Heart right ventricle (tissue), 2 donors: ENCODE measurements around a stretch of chr15.

- PRO-cap, 2 experiments, result no peak in any of the 2 experiments
Measured at GRCh38 chr15:80178856-80179885, 26.4 kb downstream of the FAH start.

DNA sequence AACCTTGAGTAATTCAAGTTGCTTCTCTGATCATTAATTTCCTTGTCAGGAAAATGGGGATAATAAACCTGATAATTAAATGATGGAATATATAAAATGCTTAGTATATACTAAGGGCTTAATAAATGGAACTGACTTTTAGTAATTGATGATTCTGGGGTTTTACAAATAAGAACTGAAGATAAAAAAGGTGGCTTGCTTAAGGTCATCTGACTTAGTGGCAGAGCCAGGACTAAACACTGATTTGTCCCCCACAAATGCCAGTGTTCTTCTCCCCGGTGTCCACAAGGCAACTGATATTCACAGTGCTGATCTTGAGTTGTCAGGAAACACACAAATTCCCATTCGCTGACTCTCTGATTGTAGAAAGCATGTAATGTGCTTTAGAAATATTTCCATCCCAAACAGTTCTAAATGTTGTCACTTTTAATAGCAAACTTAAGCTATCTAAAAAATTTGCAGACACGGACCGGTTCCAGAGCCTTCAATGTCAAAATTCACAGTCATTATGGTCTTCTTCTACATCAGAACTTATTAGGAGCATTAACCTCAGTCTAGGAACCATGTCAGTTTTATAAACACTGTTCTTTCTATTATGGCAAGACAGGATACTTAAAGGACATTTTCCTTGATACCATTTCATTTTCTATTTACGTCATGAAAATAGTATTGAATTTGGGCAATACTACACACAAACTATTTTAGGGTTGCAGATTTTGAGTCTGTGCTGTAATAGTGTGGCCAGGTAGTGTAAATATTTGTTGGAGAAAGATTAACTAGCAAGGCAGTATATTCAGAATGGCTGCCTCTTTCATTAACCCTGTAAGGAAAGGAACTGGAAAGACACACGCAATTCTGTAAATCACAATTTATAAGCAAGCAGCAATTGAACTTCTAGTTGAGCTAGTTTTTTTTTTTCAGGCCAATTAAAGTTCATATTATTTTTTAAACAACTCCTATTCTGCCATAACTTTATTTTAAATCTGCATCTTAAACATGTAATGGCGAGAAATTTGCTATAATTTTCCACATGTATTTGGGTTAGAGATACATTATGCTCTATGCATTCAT is 2.3 kb downstream of the CTXND1 start:
- PRO-cap, 2 experiments, result peak in 1 of 2 experiments; most common minus-strand start position 295 of the sequence (in 1)

- PRO-cap, 2 experiments, result no peak in any of the 2 experiments
Measured at GRCh38 chr15:80450857-80451402, 46.7 kb downstream of the ARNT2 start.

GRCh38 chr15:80693917-80694242 is 1.2 kb upstream of the ABHD17C start:
- PRO-cap, 2 experiments, result no peak in any of the 2 experiments

- PRO-cap, 2 experiments, result no peak in any of the 2 experiments
Measured at GRCh38 chr15:80776296-80776579, 2.9 kb upstream of the CEMIP start.

- PRO-cap, 2 experiments, result no peak in any of the 2 experiments
Measured at GRCh38 chr15:80777012-80777642, 2.0 kb upstream of the CEMIP start.

DNA sequence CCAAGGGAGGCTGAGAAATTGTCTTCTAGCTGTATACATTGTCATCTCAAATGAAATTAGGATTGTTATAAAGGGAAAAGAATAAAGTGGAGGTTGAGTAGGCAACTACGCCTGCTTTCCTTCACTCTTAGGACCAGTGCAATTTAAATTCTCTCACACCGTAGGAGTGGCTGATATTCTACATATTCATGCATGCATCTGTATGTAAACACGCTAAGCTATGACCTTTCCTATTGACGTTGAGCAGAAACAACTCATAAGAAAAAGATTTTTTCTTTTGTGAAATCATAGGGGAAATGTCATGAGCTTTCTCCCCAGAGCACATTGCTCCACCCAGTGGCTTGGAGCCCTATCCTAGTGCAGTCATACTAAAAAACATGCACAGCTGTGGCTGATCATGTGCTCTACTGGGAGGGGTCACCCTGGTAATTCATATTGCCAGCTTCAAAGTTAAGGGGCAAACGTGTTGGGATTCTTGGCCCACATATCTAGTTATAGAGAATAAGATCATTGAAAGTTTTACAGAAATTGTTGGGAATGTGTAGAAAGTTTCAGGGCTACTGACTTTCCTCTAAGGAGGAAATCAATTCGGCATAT is 1.8 kb upstream of the MESD start:
- PRO-cap, 2 experiments, result no peak in any of the 2 experiments

- PRO-cap, 2 experiments, result peak in 1 of 2 experiments; most common minus-strand start chr15:81006236 (in 1)
Measured at GRCh38 chr15:81005717-81006317, 5.1 kb downstream of the TLNRD1 start.

DNA sequence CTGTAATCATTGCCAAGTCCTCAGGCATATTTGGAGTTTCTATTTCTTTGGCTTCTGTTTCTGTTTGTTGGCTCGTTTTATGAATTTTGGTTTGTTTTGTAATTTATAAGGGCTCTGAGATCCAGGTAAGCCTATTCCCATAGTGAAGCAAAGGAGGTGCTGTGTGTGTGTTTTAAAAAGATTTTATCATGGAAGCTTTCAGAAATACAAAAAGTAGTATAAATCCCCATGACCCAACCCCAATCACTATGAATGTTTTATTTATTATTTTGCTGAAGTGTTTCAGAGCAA is 32.2 kb downstream of the TLNRD1 start:
- PRO-cap, 2 experiments, result no peak in any of the 2 experiments

GRCh38 chr15:81092022-81092737 is 41.9 kb upstream of the CFAP161 start:
- PRO-cap, 2 experiments, result peak in 1 of 2 experiments; most common plus-strand start chr15:81092517 (in 1); most common minus-strand start chr15:81092302 (in 1)

DNA sequence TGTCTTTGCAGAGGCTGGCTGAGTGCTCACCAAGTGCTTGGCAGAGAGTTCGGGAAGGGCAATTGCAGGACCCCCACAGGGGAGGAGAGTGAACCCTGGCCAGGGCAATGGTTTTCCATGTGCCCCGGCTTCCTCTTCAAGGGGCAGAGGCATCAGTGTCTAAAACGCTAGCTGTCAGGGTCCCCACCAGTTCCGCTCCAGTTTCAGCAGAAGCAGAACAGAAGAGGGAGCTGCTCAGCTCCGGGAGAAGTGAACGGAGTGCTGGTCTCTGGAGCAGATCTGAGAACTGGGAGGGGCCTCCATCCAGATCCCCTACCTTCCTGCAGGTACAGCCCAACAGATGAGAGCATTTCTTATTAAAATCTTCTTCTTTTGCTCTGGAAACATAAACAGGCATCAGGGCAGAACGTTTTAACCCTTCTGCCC is 13.6 kb upstream of the IL16 start:
- PRO-cap, 2 experiments, result no peak in any of the 2 experiments

- PRO-cap, 2 experiments, result no peak in any of the 2 experiments
Measured at GRCh38 chr15:81286351-81287225, 37.4 kb downstream of the STARD5 start.

GRCh38 chr15:81914750-81915614 is 130.8 kb downstream of the MEX3B start:
- PRO-cap, 2 experiments, result peak in 1 of 2 experiments; most common plus-strand start chr15:81915244 (in 1); most common minus-strand start chr15:81914945 (in 1)

DNA sequence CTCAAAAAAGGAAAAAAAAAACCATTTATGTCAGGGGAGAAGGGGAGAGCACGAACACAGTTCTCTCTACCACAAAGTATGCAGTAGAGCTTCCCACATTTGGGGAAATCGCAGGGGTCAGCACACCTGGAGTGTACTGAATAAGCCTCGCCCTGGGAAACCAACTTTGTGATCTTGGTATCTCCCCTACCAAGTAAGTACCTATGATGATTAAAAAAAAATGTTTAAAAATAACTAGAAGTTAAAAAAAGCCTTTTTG is 88.4 kb downstream of the EFL1 start:
- PRO-cap, 2 experiments, result no peak in any of the 2 experiments

DNA sequence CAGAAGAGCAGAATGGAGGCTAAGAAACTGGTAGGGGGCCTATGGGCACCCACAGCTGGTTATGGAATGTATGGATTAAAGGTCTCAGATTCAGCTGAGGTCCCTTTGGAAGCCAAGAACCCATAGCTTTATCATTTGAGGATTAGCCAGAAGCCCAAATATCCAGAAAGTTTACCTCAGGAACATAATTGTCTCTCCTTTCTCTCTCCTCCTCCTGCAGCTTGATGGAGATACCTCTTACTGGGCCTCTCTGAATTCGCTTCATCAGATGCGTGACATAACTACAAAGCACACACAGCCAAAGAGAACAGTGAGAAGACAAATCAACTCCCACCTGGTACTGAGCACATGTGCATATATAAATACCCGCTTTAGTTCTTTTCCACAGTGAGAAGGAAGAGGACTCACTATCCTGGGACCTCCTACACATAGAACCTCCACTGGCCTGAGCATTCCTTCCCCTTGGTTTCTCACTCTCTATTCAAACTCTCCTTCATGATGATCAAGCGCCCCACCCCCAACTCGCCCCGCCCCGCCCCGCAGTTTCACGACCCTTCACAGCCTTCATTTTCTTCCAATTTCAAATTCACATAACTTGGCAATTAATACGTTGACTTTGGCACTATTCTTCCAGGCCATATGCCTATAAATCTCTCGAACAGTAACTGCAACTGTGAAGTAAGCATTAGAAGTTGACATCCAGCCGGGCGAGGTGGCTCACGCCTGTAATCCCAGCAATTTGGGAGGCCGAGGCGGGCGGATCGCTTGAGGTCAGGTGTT is 1.4 kb downstream of the RPS17 start:
- PRO-cap, 2 experiments, result no peak in any of the 2 experiments

DNA sequence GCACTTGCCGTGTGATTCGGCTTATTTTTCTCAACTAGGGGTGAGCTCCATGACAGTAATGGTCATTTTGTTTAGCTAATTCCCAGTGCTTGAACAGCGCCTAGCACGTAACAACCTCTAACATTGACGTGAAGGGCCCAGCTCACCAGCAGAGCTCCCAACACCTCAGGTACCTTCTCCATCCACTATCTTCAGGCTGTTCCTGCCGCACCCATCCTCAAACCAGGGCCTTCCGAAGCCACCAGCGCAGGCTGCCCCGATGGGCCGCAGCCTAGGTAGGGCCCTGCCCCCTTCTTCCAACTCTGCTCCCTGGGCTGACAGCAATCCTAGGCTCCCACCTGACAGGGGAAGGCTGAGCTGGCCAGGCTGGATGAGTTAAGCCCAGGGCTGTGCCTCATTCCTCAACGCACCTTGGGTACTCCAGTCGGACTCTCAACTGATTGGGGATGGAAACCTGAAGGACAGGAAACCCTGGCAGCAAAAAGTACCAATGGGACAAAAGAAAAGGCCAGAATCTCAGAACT is 824 bp upstream of the RPS17 start:
- PRO-cap, 2 experiments, result no peak in any of the 2 experiments

DNA sequence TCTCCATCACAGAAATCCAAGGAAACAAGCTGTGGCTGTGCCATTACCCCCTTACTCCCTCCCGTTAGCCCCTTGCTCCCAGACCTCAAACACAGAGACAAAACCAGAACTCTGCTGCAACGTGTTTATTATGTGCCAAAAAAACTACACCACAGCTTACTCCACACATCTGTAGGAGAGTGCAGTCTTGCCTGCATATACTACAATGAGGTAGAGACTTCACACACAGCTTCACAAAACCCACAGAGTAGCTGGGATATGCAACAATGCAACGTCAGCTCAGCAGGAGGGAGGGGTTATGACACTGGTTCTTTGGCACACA is 2.8 kb upstream of the RPS17 start:
- PRO-cap, 2 experiments, result no peak in any of the 2 experiments

DNA sequence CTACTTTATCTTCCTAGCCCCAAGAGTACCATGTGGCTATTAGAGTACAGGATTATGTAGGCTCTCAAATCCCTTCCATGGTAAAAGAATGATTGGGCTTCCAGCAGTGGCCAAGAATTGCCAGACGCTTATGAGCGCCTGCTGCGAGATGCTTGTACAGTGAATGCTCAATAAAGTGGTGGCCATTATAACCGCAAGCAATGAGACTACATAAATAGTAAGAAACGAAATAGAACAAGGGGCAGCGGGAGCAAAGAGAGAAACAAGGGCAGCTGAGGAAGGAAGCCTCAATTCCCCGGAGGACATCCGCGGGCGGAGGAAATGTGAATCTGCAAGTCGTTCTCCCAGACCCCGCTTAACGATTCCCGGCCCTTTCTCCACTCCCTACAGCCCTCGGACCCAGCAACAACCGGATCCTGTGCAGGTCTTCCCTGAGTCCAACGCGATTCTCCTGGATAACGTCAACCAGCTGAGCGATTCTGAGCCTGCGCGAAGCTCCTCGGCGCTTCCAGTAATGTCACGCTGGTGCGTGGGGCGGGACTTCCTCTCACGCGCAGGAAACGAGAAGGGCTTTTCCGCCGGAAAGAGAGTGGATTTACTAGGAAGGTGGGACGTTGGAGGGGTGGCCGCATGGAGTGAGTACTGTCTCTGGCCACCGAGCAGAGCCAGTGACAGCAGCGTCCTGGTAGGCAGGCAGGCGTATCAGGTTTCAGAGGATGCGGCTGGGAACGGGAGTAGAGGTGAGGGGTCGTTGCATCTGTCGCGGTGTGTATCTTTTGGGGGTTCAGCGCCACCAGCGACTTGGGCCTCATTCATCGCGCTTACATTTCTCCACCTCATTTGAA is 40.5 kb upstream of the AP3B2 start:
- PRO-cap, 2 experiments, result peak in 2 of 2 experiments; most common plus-strand start position 601 of the sequence (in 2); most common minus-strand start position 451 of the sequence (in 1)

- PRO-cap, 2 experiments, result no peak in any of the 2 experiments
Measured at GRCh38 chr15:82914398-82914814, 38.1 kb downstream of the HOMER2 start.

- PRO-cap, 2 experiments, result no peak in any of the 2 experiments
Measured at GRCh38 chr15:82949789-82950595, 2.5 kb downstream of the HOMER2 start.